ENCODE measurements around the genes MYL6, GLS2 and RDH16.

GRCh38 chr12:56082527-56083580, 2.9 kb downstream of the ERBB3 start:
- PRO-cap: no peak

DNA sequence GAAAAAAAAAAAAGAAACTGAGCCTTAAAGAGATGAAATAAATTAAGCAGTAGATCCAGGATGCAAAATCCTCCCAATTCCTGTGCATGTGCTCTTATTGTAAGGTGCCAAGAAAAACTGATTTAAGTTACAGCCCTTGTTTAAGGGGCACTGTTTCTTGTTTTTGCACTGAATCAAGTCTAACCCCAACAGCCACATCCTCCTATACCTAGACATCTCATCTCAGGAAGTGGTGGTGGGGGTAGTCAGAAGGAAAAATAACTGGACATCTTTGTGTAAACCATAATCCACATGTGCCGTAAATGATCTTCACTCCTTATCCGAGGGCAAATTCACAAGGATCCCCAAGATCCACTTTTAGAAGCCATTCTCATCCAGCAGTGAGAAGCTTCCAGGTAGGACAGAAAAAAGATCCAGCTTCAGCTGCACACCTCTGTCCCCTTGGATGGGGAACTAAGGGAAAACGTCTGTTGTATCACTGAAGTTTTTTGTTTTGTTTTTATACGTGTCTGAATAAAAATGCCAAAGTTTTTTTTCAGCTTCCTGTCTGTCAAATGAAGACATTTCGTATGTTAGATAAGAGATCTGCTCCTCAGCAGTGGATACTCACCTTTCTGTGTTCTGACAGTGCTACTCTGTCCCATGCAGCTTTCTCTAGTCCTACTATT, 1.3 kb upstream of the PA2G4 start:
- PRO-cap: unidirectional peak, plus-strand start at position 613 of the sequence

DNA sequence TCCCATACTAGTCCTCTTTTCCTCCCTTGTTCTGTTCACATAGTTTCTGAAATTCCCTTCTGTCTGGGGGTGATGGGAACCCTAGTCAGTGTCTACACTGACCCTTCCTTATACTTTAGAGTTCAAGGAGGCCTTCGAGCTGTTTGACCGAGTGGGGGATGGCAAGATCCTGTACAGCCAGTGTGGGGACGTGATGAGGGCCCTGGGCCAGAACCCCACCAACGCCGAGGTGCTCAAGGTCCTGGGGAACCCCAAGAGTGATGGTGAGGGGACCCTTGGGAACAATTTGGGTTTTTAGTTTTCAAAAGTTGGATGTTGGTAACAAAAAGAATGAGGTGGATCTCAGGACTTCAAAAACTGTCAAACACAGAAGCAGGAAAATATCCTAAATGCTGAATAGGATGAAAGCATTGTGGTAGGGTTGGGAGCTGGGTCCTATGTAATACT, 2.6 kb downstream of the MYL6B start:
- PRO-cap: no peak

DNA sequence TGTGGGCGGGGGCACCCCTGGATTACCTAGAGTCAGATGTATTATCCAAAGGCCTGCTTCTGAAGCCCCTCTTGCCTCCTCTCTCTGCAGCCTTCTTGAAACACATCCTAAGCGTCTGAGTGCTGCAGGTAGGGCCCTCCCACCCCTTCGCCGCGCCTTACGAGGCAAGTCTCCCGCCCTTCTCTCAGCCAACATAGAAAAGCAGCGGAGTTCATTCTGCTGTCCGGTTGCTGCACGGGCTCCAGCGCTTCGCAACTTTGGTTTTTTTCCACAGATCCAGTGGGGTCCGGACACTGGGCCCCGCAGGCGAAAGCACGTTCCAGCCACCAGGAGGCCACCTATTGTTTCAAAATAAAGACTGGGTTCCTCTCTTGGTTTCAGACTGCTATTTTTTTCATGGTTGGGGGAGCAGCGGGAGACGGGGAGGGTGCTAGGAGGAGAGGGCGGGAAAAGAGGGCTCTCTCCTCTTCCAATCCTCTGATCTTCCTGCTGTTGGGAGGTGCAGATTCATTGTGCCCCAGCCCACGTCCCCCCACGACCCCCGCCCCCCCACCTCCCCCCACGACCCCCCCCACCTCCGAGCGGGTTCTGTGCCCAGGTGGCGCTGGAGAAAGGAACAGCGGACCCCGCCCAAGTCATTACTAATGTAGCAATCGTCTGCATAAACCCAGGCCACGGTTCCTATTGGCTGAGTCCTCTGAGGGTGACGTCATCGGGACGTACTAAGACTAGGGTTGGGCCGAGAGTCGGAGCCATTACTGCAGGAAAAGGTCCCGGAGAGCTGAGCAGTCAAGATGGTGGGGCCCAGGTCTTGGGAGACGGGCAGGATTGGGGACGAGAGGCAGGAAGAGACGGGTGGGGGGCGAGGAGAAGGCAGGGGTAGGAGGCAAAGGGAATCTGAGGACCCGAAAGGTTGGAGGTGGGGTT, at the start of gene MYL6:
Gene MYL6 (plus strand): TSS at position 752 of the 927 bp plus-strand sequence.
- PRO-cap: bidirectional peak, plus-strand start at position 214 of the sequence, minus-strand start at position 154 of the sequence; bidirectional peak, plus-strand start at position 763 of the sequence, minus-strand start at position 618 of the sequence

DNA sequence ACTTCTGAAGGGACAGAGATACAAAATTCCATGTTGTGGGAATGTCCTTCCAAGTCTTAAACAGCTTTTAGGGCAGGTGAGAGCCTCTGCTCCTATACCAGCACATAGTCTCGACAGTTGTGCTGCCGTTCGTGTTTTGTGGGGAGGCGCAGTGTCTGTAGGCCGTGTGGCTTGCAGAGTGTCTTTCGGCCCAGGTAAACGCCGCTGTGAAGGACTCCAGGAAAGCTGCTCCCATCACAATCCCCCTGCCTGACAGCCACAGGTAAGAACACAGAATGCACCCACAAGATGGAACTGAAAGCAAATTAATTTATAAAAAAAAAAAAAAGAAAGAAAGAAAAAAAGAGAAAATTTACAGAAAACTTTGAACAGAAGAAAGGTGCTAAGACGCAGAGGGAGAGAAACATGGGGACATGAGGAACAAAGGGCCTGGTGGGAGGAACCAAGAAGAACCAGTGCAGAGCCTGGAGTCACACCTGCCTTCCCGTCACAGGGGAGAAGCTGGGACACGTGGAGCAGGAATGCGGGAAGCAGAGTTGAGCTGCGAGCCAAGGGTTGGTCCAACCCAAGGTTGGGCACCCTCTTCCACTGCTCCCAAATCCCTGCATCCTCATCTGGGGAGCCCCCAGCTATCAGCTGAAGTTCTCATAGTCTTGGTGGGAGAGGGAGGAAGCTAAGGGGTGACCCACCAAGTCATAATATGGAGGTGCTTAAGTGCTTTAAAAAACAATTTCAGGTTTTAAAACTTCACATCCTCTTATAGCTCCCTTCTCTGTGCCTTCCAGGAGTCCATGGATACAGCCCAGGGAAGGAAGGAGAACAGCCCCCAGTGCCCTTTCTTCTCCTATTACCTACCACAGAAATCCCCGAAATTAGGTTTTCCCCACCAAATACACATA, 4.2 kb downstream of the MYL6 start:
- PRO-cap: no peak

DNA sequence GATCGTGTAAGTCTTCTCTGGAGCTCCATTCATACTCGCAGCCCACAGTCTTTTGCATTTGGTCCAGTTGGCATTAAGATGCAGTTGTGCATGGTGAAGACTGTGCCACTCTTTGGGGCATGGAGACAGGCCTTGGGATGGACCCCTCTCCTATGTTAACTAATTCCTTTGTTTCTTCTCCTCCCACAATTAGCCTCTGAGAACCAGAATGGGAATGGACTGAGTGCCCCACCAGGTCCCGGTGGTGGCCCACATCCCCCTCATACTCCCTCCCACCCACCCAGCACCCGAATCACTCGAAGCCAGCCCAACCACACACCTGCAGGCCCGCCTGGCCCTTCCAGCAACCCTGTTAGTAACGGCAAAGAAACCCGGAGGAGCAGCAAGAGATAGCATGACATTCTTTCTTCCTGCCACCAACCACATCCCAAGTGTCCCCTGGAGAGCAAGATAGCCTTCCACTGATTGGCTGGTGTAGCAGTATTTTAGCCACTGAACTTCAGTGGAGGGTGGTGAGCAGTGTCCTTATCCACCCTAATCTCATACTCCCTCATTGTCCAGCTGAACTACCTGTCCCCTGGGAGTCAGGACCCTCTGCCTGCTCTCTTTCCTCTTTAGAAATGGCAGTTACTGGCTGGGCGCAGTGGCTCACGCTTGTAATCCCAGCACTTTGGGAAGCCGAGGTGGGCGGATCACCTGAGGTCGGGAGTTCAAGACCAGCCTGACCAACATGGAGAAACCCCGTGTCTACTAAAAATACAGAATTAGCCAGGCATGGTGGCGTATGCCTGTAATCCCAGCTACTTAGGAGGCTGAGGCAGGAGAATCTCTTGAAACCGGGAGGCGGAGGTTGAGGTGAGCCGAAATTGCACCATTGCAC, 790 bp upstream of the SLC39A5 start:
- PRO-cap: no peak

DNA sequence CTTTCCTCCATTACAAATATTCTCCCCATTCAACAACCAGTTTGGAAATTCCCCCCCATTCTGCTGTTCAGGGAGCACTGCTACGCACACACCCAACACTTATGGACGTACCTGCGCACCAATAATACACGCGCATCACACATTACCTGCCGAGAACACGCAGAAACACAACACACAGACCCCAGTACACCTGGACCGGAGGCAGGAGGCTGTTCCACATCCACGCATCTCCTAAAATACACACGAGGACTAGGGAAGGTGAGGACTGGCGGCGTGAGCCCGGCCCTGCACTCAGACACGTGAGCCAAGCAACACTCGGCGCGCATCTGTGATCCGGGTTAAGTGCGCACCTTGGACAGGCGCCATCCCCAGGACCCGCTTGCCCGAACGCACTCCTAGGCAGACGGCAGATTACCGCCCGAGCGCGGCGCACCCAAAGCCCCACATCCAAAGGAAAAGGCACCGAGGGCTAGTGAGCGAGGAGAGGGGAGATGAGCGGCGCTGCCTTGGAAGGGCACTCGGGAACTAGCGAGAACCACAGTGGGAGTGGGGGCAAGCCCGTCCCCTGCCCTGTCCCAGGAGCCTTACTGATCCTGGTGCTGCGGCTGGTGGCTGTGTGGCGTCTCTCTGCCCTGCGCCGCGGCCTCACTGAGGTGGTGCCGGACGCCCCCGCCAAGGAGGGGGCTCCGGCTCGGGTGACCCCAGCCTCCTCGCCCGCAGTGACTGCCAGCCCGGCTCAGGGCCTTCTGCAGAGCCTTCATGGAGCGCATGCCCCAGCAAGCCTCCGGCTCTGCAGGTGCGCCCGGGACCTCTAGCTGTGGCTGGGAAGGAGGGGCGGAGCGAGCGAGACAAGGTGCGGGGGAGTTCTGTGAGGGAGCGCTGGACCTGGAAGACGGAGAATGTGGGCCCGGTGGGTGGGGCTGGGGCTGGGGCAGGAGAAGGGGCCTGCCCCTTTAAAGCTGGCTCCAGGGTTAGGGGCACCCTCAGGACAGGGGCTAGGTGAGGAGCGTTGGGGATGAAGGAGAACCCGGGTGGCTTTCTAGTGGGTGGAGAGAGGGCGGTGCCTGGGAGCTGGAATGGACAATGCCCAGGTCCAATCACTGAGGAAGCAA, at the start of gene GLS2:
Gene GLS2 (minus strand): TSS at position 813 of the 1,112 bp plus-strand sequence.
- PRO-cap: no peak

- PRO-cap: no peak
These were observed 8.8 kb upstream of the GLS2 start for GRCh38 chr12:56496758-56497075.

DNA sequence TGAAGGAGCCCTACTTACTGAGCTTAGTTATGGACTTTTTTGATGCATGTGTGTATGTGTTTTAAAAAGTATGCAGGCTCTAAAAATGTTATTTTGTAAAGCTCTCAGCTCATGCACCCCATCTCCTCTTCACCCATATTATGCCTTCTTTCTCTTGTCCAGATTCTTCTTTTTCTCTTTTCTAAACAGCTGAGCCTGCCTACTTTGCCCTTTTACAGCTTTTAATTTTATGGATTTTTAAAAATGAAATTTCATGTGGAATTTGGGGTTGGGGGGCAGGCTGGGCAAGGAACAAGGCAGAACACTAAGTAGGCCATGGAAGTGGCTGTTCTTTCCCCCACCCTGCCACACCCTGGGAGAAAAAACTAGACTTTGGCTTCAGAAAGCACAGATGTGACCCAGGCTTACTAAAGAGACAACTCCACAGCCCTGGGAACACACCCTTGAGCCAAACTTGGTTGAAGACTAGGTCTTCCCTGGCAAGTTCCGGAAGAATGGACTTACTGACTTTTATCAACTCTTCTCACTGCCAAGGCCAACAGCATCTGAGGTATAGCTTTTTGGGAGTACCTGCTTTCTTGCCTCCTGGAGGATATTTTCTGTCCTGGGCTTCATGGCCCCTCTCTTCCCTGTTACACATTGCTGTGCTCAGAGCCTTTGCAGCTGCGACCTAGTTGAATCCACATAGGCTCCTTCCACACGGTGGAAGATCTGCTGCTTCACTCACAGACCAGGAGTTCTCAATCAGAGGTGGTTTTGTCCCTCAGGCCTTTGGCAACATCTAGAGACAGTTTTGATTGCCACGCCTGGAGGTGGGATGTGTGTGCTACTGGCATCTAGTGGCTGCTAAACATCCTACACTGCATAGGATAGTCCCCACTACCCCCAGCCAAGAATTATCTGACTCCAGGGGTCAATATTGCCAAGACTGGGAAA, 40.3 kb downstream of the BAZ2A start:
- PRO-cap: no peak

DNA sequence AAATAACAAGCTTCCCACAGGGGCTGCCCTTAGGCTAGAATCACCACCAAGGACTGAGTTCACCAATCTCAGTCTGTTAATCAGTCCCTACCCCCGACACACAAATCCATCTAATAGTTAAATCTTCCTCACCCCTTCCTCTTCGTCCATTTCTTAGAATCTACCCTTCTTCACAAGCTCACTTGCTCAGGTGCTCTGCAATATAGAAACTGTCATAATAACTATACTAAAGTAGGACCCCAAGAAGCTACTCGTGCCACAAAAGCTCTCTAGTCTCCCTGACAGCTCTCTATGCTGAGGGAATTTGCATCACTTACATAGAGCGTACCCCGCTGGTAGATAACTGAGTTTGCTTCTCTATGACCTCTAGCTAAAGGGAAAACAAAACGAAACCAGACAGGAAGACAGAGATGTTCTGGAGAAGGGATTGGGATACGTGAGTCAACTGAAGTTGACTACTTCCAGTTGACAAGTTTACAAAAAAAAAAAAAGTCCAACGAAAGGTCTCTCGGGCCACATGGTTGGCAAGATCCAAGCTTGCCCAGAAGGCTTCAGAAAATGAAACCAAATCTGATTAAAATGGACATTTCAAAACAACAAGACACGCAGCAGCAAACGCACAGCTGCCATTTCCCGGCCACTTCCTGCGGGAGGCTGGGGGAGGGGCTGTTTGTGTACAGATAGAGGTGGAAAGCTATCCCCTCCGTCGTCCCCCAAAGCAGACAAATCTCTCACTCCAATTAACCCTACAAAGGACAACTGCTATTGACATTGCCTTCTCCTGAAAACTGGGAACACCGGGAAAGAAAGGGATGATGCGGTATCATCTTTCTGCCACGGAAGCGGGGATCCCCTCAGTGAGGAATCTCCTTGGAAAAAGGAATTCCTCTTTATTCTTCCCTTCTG, 1.3 kb downstream of the BAZ2A start:
- PRO-cap: no peak

- PRO-cap: unidirectional peak, plus-strand start at chr12:56631965
These were observed 1.6 kb upstream of the BAZ2A start for GRCh38 chr12:56631786-56632028.

DNA sequence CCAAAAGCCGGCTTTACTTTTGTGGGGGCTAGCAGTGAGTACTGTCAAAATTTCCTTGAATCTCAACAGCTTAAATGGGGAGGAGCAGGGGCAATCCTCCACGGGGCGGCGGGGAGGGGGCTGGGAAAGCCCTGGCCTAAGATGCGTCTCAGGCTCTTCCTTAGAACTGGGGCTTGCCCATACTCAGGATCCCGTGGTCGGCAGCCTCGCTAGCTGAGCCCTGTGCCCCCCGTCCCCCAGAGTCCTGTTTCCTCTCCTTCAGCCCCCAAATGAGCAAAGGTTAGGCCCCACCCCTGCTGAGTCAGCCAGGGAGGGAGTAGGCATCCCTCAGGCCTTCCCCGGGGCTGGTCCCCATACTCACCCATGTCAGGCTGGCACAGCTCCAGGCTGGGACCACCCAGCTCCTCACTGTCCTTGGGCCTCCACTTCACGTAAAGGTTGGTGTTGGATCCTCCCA, 5.7 kb upstream of the BAZ2A start:
- PRO-cap: unidirectional peak, minus-strand start at position 246 of the sequence

- PRO-cap: bidirectional peak, plus-strand start at chr12:56646278, minus-strand start at chr12:56645963; unidirectional peak, plus-strand start at chr12:56646372
These were observed 427 bp upstream of the ATP5F1B start for GRCh38 chr12:56646142-56646680.

DNA sequence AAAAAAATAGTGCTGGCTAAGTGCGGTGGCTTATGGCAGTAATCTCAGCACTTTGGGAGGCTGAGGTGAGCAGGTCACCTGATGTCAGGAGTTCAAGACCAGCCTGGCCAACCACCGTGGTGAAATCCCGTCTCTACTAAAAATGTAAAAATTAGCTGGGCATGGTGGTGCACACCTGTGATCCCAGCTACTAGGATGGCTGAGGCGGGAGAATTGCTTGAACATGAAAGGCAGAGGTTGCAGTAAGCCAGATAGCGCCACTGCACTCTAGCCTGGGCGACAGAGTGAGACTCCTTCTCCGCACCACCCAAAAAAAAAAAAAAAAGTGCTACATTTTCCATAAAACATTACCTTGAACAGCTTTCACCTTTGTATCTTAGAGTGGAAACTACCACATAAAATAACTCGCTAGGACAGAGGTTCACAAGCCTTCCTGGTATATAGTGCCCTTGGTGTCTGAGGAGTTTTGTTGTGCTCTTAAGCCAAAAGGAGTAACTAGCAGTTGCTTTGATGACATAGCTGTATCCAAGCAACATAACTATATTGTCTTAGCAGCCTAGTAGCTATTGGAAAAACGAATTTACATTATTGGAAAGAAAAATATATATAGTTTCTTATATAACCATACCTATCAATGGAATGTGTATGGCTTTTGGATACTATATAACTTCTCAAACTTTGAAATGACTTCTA, 11.0 kb downstream of the PTGES3 start:
- PRO-cap: no peak

DNA sequence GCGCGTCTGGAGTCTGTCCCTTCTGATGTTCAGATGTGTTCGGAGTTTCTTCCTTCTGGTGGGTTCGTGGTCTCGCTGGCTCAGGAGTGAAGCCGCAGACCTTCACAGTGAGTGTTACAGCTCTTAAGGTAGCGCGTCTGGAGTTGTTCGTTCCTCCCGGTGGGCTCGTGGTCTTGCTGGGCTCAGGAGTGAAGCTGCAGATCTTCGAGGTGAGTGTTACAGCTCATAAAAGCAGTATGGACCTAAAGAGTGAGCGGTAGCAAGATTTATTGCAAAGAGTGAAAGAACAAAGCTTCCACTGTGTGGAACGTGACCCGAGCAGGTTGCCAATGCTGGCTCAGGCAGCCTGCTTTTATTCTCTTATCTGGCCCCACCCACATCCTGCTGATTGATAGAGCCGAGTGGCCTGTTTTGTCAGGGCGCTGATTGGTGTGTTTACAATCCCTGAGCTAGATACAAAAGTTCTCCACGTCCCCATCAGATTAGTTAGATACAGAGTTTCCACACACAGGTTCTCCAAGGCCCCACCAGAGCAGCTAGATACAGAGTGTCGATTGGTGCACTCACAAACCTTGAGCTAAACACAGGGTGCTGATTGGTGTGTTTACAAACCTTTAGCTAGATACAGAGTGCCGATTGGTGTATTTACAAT, 31.9 kb downstream of the HSD17B6 start:
- PRO-cap: no peak

DNA sequence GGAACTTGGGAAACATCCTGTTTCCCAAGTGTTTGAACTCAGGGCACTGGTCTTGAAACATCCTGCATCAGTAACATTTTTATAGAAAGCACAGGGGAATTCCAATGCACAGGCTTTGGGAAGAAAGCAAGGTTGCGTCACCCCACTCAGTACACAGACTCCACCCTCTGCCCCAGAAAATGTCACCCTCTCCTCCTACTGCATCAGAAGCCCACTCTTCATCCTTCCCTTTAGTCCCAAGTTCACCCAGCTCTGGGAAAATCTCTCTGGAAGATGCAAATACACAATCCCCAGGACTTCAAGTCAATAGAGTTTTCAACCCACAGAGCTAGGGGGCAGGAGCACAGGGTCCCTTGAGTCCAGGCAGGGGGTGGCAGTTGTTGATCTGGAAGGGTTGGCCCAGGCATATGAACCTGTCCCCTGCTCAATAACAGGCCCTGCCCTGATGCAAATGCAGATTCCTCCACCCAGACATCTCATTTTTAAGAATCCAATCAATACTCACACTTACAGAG, 1.7 kb downstream of the RDH16 start:
- PRO-cap: no peak

- PRO-cap: no peak
These were observed at the start of gene RDH16 for GRCh38 chr12:56956960-56958158. Gene RDH16, minus strand, starts transcription at chr12:56957608.

GRCh38 chr12:57109295-57109967, 1.7 kb downstream of the STAT6 start:
- PRO-cap: no peak

DNA sequence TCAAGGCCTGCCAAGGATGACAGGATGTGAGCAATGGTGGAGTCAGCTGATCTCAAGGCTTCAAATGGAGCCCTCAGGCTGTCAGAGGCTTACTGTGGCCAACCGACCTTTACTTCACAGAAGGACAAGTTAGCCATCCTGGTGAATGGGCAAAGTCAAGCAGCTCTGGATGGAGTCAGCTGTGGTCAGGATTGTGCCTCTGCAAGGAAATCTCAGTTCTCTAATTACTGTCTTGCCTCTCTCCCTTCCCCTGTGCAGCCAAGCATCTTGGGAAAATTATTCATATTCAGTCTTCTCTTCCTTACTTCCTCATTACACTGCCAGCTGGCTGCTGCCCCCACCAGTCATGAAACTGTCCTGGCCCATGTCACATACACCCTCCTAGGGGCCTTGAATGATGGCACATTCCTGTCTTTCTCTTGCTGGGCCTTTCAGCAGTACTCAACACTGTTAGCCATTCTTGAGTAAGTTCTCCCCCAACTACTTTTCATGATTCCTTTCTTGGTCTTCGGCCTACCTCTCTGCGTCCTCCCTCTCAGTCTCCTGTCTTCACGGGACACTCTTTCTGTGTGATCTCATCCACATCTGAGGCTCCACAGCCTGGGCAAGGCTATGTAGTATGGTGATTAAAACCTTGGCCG, 7.8 kb upstream of the STAT6 start:
- PRO-cap: no peak

- PRO-cap: no peak
These were observed 38.6 kb downstream of the LRP1 start for GRCh38 chr12:57166605-57167491.

All from duodenum (tissue), 1 donor.